Measurements from ENCODE around the genes CCDC74B, FAM168B and PLEKHB2.

GRCh38 chr2:128946232-128946548 lies 627.5 kb upstream of the HS6ST1 start:
- PRO-cap = no peak

DNA sequence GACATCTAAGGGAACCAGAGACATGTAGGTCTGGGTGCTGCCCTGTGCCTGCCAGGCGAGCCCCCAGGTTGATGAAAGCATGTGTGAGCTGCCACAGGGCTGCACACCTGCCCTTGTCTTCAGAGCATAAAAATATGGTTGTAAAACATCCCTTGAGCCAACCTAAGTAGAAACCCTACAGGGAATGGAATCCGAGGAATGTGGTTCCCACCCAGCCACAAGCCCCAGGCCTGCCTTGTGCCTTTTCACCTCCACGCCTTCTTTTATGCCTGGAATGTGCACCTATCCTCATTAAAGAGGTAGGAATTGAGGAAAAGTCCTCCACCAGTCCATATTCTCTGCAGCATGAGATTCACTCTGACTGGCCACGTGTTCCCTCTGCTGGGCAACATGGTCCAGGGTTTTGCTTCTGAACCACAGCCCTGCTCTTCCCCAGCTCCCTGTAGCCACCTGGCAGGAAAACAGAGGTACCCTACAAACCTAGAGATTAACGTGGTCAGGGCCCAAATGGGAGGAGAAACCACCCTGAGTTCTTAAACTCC lies 788.0 kb upstream of the RAB6C start:
- PRO-cap = no peak

GRCh38 chr2:129607101-129607488 lies 372.4 kb upstream of the RAB6C start:
- PRO-cap = no peak

GRCh38 chr2:129686849-129687122 lies 292.7 kb upstream of the RAB6C start:
- PRO-cap = no peak

DNA sequence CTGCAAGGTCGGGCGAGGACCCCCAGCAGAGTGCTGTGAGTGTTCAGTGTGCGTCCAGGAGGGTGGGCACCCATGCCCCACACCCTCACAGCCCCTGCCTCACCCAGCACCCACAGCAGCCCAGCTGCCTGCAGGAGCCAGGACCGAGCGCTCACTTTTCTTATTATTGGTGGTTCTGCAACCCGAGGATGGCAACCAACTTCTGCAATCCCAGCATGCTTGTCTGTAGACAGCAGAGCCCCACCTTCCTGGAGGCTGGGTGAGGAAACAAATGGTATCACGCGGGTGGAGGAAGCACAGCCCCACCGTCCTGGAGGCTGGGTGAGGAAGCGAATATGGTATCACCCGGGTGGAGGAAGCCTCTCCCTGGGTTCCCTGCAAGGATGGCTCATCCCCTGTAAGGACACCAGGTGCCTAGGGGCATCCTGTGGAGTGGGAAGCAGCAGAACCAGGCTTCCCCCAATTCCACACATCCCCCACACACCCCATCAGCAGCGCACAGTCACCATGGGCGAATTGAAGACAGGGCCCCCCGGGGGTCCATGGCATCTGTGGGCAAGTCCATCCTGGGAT lies 220.6 kb upstream of the RAB6C start:
- PRO-cap = no peak

DNA sequence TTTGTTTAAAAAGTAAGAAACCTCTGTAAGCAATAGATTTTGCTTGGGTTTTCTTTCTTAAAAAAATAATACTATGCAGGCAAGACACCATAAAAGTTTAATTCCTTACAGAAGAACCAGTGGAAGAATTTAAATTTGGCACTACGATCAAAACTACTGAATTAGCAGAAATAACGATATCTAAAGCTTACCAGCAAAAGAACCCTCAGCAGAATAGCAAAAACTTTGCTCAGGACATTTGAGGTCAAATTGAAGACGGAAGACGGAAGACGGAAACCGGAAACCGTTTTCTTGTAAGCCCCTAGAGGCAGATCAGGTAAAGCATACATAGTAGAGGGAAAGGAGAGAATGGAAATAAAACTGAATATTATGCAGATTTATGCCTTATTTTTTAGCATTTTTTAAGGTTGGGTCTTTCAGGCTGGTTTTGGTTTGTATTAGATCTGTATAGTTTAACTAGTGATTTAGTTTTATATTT lies 2.2 kb downstream of the RAB6C start:
- PRO-cap = no peak

DNA sequence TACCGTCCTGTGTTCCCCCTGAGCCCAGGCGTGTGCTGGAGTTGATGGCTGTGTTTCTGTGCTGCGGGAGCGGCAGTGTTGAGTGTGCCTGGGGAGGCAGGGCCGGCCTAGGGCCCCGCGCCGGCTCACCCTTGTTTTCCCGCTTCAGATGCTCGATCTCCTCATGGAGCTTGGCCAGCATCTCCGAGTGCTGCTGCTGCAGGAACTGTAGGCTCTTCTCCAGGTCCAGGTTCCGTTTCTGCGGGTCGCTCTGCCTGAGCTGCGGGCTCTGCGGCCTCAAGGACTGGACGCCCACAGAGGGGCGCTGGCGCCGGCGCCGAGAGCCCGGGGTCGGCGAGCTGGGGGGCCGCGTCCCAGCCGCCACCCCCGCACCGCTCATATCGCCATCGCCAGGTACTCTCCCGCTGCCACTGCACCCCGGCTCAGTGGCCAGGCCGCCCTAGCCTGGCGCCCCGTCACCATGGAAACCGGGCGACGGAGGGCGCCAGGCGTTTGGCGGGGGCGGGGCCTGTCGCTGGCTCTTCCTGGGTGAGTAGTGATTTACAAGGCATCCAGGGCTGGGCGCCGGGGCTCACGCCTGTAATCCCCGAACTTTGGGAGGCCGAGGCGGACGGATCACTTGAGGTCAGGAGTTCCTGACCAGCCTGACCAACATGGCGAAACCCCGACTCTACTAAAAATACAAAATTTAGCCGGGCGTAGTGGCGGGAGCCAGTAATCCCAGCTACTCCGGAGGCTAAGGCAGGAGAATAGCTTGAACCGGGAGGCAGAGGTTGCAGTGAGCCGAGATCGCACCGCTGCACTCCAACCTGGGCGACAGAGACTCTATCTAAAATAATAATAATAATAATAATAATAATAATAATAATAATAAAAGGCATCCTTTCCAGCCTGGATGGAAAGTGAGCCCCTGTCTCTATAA lies at the start of gene CCDC74B:
CCDC74B (minus strand) TSS at position 495 of the 922 bp plus-strand sequence.
- PRO-cap = no peak

GRCh38 chr2:130180418-130180732 lies 1.0 kb downstream of the SMPD4 start:
- PRO-cap = no peak

- PRO-cap = no peak
Observed at GRCh38 chr2:130375046-130375441, 19.2 kb downstream of the PTPN18 start.

GRCh38 chr2:130386926-130387374 lies 31.1 kb downstream of the PTPN18 start:
- PRO-cap = no peak

DNA sequence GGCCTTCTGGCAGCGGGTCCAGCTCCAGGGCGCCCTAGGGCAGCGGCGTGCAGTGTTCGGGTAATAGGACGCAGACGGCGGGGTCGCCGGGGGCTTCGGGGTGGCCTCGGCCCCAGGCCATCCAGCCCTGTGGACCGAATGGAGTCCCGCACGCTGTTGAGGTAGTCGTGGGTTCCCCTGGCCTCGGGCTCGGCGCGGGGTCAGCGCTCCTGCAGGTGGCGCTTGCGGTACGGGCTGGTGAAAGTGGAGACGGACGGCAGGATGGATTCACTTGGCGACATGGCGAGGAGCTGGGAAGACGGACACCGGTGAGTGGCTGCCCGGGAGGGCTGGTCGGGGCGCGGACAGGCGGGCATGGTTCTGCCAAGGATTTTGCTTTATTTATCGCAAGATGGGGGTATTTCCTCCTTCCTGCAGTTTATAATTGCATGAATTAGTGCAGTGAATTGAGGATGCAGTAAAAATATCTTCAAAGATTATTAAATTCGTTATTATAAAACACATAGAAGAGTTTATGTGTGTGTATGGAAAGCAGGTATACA lies 35.3 kb upstream of the GPR148 start:
- PRO-cap = no peak

DNA sequence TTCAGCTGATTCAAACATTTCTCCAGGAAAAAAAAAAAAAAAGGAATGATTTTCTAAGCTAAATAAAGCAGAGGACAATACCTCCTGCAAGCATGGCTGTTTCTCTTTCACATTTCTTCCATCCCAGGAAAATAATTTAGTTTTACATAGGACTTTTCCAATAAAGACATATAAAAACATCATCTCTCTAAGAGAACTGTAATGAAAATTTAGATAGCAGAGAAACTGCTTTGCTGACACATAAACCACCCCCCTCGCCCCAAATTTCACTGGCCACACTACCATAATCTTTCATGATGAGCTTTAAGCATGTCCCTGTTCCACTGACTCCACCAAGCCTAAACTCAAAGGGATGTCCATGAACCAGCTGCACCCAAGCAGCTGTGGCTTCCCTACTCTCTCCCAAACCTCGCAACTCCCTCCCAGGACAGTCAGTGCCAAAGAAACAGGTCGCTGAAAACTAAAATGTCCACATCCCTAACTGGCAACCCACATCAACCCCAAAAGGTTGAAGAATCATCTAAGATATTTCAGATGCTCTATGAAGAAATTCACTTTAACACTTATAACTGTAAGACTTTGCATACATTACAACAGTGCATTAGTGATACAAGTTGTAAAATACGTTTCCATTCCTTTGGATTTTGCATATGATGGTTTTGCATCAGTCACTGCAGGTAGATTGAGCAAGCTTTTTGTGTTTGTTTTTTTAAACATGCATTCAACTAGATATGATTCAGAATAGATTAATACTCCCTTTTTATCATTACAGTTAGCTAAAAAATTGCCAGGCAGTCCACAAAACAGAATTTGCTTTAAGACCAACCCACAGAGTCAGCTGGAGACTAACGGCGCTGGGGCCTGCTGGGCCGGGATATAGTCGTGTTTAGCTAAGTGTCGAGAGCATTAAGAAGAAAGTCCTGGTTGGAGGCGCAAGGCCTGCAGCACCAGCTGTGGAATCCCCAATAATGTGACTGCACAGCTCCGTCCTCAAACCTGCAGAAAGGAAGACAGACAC lies 41.5 kb downstream of the FAM168B start:
- PRO-cap = no peak

DNA sequence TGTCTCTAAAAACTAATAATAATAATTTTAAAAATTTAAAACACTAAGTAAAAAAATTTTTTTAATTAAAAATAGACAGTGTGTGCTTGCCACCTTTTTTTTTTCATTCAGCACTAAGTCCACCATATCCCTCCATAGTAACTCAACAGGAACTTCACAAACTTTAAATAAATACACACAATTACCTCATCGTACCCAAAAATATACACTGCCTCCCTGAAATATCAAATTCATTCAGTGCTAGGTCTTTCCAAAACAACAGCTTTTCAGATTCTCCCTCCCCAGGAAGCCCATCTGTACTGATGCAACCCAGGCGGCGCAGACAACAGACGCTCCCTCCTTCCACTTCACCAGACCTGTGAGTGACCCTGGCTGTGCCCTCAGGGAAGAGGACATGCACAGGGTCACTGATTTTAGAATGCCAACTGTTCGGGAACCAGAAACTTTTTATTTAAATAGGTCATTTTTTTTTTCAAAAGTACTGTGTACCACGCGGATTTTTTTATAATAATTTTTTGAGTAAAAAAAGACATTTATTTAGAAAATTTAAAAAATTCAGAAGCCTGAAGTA lies 29.4 kb downstream of the FAM168B start:
- PRO-cap = no peak

- PRO-cap = no peak
Observed at GRCh38 chr2:131081107-131081565, 12.1 kb downstream of the FAM168B start.

DNA sequence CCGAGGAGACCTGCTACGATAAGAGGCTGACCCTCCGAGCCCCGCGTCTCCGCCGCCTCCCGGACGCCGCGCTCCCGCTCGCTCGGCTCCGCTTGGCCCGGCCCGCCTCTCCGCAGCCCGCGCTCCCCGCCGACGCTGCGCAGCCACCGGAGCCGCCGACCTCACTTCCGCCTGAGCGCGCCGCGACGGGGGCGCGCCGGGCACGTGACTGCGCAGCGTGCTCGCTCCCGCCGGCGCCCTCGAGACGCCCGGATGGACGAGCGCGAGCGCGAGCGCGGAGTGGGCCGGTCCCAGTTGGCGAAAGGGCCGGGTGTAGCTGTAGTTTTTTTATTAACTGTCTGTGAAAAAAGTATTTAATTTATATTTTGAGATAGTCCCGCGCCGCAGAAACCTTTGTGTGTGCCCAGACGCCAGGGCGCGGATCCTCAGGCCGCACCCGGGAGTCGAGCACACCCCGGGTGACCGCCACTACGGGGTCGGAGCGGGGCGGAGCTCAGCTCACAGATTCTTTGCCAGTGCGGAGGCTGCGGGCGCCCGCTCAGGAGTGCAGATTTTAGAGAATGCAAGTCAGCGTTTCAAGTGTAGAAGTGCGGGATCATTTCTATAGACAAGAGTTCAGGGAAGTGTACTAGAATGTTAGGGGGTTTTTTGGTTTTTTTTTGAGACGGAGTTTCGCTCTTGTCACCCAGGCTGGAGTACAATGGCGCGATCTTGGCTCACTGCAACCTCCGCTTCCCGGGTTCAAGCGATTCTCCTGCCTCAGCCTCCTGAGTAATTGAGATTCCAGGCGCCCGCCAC lies at the start of gene FAM168B:
FAM168B (minus strand) TSS at position 160 of the 798 bp plus-strand sequence.
- PRO-cap = bidirectional peak, plus-strand start at position 269 of the sequence, minus-strand start at position 134 of the sequence

DNA sequence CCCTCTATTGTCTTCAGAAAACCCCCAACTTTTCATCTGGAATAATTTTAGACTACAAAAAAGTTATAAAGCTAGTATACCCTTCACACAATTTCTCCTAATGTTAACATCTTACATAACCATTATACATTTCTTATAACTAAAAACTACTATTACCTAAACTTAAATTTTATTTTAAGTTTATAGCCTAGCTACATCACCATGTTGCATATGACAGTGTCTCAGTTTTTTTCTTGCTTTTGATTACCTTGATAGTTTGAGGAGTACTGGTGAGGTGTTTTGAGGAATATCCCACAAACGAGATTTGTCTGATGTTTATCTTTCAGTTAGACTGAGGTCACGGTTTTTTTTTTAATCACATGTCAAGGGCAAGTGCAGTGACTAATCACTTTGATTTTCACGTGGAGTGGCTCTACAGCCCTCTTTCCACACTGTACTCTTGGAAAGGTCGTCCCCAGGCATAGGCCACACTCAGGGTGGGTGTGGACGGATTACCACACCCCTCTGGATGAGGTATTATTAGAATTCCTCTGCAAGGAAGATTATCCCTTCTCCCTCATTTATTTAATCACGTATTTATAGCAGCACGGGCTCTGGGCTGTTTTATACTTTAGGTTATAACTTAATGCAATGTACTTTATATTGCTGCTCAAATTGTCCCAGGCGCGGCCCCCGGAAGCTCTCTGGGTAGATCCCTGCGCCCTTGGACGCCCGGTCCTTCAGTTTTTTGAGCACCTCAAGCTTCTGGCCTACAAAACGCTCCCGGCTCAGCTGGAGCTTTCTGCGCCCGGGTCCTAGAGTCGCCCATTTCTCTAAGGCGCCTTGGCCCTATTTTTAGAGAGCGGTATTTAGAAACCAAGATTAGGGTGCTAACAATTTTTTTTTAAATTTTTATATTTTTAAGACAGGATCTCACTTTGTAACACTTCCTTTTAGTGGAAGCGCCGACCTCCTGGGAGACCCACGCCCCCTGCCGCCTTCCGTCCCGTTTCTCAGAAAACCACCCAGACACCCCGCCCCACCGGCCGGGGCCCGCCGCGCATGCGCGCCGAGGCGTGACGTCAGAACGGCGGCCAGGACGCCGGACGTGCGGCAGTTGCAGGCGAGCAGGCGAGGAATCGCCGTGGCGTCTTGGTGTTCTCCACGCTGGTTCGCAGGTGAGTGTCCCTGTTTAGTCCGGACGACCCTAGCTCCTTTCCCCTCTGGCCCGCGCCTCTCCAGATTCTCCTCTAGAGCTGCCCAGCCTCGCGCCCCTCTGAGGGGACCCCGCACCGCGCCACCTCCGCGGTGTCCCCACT lies at the start of gene PLEKHB2:
PLEKHB2 (plus strand) TSS at position 1,095 of the 1,298 bp plus-strand sequence.
- PRO-cap = bidirectional peak, plus-strand start at position 1,064 of the sequence, minus-strand start at position 992 of the sequence

DNA sequence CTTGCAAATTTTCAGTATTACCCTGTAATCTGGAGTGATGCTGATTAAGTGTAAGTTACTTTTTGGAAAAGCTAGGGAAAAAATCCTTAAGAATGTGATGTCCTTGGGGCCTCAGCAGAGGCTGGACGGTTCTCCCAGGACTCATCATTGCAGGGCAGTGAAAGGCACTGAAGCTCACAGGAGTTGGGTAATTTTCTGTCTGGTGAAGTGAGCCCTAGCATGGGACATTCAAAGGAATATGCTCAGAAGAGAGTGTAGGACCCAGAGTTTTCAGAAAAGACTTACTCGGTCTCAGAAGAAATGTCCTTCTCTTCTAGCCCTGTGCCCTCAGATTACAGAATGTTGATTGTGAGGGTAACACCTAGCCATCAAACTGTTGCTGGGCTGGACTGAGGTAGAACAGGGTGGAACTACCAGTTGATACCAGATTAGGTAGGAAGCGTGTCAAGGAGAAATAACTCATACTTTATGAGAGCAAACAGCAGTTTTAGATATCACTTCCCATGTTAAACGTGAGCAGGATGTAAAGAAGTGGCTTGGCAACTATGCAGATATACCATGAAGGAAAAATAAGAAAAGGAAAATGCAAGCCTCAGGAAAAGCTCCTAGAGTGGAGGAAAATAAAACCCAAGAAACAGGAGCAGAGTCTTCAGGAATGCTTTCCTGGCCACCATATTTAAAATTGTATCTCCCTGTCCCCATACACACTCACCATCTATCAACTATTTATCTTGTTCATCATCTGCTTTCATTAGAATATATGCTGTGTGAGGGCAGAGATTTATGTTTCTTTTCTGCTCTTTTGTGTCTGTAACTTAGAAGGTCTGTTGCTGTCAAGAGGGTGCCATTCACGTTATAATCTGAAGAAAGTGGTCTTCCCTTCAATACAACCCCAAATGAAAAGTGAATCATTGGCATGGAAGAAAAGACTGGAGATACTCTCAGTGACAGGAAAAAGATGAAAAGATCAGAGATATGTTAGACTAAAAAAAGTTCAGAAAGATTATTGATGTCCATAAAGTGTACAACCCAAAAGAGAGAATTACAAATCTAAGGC lies 23.0 kb downstream of the PLEKHB2 start:
- PRO-cap = no peak

GRCh38 chr2:131402564-131403197 lies 38.7 kb upstream of the RAB6D start:
- PRO-cap = no peak

DNA sequence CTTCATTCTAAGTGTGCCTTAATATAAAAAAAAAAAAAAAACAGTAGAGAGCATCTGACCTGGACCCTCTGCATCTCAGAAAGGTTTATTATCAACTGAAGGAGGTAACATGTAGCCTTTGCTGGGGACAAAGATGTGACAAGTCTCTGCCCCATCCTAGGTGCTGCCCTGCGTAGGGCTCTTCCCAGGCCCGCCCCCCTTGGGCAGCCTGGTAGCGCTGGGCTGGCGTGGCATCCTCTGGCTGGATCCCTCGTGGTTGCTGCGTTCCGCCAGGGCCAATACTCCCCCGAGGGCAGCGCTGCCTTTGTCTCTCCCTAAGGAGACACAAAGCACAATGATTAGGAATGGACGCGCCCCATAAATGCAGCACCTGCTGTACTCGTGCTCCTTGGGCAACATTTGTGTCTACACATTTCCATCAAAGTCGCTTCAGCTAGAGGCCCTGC lies 8.0 kb downstream of the TUBA3D start:
- PRO-cap = no peak

- PRO-cap = no peak
Observed at GRCh38 chr2:131486420-131487068, 5.7 kb downstream of the MZT2A start.

All from mesothelial cell of epicardium (in vitro differentiated cells).